Natural killer cell (primary cell): ENCODE results near the genes CDKL3 and DCANP1.

DNA sequence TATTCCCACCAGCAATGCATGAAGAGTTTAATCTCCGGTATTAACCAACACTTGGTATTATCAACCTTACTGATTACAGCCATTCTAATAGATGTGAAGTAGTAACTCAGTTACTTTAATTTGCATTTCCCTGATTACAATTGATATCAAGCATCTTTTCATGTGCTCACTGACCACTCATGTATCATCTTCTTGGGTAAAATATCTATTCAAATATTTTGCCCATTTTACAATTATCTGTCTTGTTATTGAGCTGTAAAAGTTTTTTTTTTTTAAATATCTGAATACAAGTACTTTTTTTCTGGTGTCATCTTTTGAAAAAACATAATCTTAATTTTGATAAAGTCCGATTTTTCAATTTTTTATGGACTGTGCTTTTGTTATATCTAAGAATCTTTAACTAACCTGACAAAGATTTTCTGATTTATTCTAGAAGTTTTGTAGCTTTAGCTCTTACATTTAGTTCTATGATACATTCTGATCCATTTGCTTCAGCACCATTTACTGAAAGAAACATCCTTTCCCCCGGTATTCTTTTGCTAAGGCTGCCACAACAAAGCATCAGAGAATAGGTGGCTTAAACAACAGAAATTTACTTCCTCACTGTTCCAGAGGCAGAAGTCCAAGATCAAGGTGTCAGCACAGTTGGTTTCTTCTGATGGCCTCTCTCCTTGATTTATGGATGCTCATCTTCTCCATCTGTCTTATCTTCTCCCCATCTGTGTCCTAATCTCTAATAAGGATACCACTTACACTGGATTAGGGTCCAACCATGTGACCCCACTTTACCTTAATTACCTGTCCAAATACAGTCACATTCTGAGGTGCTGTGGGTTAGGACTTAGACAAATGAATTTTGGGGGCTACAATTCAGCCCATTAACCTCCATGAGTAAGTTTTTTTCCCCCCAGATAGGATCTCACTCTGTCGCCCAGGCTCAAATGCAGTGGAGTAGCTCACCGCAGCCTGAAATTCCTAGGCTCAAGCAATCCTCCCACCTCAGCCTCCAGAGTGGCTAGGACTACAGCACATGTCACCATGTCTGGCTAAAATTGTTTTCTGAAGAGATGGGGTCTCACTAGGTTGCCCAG lies 22.7 kb downstream of the PPP2CA start:
- PRO-cap = no peak

DNA sequence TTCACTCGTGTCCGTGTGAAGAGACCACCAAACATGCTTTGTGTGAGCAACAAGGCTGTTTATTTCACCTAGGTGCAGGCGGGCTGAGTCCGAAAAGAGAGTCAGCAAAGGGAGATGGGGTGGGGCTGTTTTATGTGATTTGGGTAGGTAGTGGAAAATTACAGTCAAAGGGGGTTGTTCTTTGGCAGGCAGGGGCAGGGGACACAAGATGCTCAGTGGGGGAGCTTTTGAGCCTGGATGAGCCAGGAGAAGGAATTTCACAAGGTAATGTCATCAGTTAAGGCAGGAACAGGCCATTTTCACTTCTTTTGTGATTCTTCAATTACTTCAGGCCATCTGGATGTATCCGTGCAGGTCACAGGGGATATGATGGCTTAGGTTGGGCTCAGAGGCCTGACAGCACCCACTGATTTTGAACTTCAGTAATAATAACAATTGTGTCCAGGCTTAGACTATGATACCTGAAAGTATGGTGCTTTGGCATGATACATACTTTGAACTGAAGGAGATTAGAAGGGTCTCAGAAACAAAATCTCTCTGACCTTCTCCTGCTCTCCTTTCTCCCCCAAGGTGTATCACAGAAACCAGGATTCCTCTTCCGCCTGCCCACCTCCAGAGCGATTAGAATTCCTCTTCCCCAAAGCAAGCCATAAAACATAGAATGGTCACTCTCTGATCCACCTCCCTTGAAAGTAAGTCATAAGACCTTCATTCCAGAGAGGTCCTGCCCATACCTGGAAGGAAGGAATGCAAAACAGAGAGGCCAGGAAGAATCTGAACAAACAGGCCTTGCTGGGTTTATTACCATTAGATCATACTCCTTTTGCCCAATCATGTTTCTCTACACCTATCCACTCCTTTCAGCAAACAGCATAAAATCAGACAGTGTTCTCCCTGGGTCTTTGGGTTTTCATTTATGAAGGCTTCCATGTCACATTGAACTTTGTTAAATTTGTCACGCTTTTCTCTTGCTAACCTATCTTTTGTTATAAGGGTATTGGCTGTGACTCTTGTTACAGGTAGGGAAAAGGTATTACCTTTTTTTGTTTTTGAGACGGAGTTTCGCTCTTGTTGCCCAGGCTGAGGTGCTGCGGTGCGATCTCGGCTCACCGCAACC lies 21.1 kb downstream of the CDKL3 start:
- PRO-cap = no peak

- PRO-cap = unidirectional peak, plus-strand start at chr5:134366754; bidirectional peak, plus-strand start at chr5:134366951, minus-strand start at chr5:134366799; bidirectional peak, plus-strand start at chr5:134367038, minus-strand start at chr5:134367161
Observed at GRCh38 chr5:134366566-134367397, at the start of gene CDKL3. Gene CDKL3 (minus strand): TSS chr5:134367171.

DNA sequence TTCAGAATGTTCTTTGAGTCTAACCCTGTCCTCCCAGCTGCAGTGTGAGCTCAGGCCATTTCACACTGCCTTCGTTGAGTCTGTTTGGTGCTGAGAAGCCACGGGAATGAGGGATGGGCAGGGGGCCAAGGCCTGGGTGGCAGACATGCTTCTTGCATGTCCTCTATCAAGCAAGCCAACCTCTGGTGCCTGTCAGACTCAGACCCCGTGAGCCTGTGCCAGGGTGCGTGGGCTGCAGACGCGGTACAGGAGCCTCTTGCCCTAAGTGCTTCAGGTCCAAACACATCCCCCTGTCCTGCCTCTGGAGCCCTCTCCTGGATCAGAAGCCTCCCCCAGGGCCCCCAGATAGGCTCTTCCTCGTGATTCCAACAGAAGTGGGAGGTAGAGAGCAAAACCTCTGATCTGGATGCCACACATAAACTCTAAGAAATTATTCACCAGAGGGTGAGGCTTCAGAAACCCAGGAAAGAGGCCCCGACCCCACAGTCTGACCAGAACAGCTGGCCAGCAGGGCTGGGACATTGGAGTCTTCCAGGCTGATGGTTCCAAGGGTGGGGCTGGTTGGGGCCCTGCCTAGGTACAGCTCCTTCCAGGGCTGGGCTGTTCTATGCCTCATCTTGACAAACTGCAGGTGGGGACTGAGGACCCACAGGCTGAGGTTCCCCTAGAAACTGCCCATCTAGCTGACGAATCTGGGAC lies 46.7 kb upstream of the CDKN2AIPNL start:
- PRO-cap = no peak

DNA sequence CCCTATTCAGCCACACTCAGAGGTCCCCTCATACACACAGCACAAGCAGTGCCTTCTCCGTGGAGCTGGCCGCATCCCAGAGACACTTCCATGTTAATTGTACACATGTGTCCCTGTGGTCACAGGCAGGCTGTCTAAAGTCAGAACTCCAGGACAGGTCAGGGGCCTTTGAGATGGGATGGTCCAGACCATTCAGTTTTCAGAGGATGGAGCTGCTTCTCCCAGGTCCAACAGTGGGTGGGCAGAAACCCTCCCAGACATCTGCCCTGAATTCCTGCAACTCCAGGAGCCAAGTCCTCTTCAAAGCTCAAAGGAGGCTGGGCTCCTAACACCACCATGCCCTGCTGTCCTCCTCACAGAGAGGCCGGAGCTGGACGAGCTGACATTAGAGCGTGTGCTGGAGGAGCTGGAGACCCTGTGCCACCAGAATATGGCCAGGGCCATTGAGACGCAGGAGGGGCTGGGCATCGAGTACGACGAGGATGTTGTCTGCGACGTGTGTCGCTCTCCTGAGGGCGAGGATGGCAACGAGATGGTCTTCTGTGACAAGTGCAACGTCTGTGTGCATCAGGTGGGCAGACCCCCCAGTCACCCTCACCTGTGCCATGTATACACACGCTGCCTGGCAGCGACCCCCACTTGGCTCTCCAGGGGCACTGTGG lies 35.0 kb downstream of the JADE2 start:
- PRO-cap = no peak

GRCh38 chr5:134579773-134580403 lies 52.7 kb downstream of the SAR1B start:
- PRO-cap = no peak

- PRO-cap = unidirectional peak, plus-strand start at chr5:134659694
Observed at GRCh38 chr5:134659435-134659899, 10.9 kb downstream of the SEC24A start.

DNA sequence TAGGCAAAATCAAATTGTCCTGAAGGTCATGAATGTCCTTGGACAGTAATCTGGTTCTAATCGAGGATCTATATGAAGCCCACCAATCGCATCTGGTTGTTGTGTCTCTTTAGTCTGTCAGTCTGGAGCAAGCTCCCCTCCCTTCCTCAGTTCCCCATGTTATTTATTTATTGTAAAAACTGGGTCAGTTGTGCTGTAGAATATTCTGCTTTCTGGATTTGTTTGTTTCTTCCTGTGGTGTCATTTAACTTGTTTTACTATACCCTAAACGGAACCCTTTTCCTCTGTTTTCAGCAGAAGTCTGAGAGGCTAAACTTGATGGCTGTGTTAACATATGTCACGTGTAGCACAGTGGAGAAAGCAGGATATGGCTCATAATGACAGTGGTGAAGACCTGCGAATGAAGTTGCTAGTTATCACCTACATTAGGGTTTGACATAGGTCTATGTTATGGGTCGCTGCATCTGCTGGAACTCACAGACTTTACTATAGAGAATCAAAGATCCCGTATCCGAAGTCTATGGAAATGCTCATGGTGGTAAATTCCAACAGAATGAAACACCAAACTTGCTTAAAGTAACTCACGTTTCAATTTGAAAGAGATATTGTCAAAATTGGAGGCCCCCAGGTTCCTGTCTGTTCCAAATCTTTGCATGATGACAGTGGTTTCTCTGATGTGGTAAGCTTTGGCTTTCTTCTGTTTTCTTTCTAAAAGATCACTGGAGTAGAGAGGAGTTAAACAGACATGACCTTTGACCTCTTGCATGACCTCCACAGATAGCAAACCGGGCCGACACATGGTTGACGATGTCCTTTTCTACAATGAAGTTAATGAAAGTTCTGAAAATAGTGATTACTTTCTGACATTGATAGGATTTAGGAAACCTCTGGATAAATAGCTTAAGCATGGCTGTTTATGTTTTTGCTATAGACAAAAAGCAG lies 3.3 kb upstream of the CATSPER3 start:
- PRO-cap = no peak

- PRO-cap = no peak
Observed at GRCh38 chr5:135032664-135033920, 936 bp downstream of the PITX1 start.

DNA sequence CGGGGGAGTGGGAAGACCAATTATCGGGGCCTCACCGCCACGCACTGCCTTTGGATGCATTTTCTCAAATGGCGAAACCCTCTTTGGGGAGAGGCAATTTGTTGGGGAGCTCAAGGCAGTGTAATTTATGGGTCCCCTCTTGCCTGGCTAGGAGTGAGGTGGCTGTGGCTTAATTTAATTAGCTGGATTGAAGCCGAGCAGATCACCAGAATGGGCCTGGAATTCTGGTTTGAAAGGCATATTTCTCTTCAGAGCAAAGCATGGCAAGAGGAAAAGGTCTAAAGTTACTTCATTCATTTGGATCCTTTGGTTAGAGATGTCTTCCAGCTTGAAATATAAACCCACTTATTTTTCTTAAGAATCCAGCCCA lies 79.6 kb upstream of the PITX1 start:
- PRO-cap = no peak

DNA sequence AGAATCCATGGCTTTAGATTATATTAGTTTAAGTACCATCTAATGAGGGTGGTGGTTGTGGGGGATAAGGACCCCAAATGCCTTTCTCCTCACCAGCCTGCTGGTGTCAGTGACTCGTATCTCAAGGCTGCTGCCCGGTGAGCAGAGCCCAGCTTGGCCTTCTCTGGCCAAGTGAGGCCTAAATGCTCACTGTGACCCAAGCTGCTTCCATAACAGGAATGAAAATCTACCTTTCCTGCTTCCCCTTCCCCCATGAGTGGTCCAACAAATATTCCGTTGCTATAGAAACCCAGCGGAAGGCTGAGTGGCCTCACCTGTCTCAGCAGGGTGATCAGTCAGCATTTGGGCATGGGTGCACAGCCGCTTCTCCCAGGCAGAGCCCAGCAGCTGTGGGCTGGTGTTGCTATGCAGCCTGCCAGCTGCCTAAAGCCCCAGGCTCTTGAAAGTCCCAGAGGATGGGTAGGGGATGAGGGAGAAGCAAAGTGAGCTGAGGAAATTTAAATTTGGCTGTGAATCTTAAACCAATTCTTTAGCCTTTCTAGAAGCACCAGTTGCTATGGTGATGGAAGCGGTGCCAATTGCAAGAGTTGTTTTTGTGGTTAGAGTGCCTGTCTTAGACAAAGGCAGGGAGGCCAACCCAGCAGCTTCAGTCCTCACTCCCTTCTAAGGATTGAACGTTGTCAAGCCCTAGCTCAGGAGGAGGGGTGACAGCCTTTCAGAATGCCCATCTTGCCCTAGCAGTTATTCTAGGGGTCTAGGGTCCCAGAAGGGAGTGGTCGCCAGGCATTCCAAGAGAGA lies 151.4 kb upstream of the PITX1 start:
- PRO-cap = no peak

GRCh38 chr5:135377735-135378381 lies 21.2 kb downstream of the MACROH2A1 start:
- PRO-cap = no peak

GRCh38 chr5:135380188-135380823 lies 18.7 kb downstream of the MACROH2A1 start:
- PRO-cap = no peak

DNA sequence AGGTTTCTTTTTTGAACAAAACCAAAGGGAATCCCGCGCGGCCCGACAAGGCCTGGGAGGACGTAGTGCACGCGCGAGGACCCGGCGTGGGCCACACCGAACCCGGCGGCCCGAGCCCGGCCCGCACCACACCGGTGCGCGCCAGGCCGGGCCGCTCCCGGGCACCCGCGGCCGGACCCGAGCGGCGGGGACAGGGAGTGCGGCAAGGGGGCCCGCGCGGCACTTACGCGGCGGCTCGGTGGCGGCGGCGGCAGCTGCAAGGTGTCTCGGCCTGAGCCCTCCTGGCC lies 253 bp downstream of the MACROH2A1 start:
- PRO-cap = no peak

DNA sequence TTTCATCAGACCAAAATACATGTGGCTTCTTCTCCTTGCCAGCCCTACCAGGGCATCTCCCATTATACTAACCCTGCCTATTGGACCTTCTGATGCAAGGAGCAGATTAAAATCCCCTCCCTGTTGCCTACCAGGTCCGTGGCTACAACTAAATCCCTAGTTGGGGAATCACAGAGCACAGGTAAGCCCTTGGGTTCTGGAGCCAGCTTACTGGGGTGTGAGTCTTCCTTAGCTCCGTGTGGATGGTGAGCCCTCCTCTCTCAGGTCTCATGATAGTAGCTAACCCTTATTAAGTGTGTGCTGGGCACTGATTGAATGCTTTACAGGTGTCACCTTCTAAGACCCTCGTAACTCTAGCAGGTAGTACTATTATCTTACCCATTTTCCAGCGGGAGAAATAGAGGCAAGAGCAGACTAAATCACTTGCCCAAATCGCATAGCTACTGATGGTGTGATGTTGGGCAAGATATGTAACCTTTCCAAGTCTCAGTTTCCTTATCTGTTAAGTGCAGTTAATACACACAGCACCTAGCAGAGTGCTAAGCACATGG lies at the start of gene DCANP1:
TSS of gene DCANP1 (minus strand) at position 199 of the 551 bp plus-strand sequence.
- PRO-cap = no peak

GRCh38 chr5:135705694-135706519 lies 127.1 kb upstream of the CXCL14 start:
- PRO-cap = no peak

GRCh38 chr5:135929798-135930564 lies 24.8 kb downstream of the LECT2 start:
- PRO-cap = no peak

DNA sequence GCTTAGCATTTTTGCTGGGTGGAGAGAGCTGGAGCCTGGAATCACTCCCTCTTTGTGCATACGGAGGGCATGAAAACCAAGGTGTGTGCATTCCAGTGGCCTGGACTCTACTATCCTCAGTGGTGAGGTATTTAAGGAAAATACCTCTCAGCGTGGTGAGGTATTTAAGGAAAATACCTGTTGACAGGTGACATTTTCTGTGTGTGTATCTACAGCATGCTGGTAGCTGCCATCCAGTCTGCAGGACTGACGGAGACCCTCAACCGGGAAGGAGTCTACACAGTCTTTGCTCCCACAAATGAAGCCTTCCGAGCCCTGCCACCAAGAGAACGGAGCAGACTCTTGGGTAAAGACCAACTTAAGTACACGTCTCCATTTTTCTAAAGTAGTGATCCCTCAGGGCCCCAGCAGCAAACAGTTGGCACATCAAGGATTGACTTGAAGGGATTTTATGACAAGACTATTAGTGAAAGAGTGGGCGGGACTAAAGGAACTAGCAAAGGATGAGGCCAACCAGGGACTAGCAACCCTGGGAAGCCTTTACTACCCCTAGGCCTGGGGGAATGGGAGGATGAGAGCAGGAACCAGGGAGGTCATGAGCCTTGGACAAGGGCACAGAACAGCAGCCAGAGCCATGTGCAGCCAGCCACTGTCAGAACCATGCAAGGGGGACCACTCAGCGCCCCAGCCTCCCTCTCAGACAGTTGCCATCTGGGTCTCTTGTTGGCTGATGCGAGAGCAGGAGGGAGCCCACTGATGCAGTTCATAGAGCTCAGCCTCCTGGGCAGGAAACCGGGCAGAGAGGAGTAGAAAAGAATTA lies 27.9 kb downstream of the TGFBI start:
- PRO-cap = no peak

DNA sequence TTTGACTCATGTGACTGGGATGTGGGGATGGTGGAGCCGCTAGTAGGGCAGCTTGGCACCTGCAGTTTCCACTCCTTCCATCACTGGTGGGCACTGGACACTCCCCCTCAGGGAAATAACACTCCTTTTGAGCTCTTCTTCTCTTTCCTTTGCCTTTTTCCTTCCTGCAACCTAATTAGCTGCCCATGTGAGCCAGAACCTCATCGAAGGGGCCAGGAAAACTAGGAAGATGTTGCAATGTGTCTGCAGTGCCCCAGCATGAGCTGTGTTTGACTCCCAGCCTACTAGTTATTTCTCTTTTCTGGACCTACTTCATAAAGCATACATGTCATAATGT lies 80.9 kb upstream of the SMIM32 start:
- PRO-cap = no peak

DNA sequence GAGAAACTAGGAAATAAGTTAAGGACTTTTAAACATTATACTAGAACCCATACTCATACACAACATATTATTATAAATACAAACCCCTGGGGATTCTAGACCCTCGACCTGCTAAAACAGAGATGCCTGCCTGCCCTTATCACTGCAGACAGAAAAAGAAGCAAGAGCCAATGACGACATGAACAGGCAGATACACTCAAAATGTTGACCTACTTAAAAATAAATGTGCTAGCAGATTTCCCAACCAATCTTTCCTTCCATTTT lies 426.9 kb downstream of the SPOCK1 start:
- PRO-cap = no peak